Neural cell (in vitro differentiated cells): ENCODE results near the genes IFNAR2 and ITSN1.

- RAMPAGE, long total RNA, result no peak
These were observed 120.9 kb upstream of the KRTAP19-8 start for GRCh38 chr21:31159131-31159636.

GRCh38 chr21:31174031-31174804, 135.9 kb upstream of the KRTAP19-8 start:
- RAMPAGE, long total RNA, result no peak

DNA sequence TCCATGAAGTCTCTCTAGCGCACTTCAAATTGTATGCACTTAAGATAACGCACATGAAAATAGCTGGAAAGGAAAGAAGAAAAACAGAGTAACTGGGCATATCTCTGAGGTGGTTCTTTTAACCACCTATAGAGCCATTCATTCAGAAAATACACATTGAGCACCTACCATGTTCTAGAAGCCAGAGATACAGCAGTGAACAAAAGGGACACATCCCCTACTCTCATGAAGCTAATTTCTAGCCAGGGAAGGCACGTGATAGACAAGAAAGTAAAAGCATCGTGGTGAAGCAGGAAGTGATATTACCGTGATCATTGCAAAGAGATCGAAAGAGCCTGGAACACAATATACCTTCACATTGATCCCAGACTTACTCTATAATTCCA, 76.0 kb downstream of the TIAM1 start:
- RAMPAGE, long total RNA, result no peak

DNA sequence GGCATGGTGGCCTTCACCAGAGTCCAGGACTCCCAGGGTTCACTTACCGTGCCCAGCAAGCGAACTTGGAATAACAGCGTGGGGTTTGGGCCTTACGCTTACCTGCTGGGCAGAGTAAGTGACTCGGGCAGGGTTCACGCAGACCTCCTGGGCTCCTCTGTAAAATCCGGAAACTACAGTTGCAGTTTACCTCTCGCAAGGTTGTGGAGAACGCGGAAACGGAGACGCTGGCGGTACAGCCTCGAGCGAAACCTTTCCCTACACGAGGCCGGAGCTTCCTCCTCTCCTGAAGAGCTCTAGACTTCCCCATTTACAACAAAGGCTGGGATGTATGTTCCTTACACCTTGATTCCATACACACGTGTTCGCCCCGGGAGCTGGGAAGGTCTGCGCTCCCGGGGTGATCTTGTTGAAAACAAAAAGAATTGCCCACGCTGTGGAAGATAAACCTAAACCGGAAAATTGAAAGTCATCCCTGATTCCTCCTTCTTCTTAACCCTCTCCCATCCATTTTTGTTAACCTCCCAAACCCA, 99.6 kb upstream of the SOD1 start:
- RAMPAGE, long total RNA, result no peak

DNA sequence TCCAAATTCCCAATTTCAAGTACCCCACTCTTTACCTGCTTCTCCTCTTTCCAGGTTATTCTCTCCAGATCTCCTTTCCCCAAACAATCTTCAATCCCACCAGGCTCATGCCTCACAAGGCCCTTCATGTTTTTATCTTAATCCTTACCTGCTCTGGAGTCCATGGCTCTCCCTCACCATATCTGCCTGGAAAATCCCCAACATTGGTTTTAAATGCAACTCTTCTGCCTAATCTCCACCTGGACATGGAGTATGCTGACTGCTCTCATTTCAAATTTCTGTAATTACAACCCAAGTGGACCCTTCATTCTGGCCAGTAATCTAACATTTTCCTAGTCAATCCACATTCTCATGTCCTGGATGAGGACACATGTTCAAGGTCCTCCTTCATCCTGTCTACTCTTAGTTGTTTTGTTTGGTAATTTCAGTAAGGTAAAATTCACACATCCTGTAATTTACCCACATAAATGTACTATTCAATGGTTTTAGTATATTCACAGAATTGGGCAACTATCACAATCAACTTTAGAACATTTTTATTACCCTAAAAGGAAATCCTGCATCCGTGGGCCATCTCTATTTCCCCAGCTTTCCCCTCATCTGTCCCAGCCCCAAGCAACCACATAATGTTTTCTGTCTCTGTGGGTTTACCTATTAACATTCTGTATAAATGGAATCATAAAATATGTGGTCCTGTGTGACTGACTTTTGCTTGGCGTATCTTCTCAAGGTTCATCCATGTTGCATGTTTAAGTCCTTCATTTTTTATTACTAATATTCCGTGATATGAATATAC, 17.0 kb downstream of the SOD1 start:
- RAMPAGE, long total RNA, result no peak

DNA sequence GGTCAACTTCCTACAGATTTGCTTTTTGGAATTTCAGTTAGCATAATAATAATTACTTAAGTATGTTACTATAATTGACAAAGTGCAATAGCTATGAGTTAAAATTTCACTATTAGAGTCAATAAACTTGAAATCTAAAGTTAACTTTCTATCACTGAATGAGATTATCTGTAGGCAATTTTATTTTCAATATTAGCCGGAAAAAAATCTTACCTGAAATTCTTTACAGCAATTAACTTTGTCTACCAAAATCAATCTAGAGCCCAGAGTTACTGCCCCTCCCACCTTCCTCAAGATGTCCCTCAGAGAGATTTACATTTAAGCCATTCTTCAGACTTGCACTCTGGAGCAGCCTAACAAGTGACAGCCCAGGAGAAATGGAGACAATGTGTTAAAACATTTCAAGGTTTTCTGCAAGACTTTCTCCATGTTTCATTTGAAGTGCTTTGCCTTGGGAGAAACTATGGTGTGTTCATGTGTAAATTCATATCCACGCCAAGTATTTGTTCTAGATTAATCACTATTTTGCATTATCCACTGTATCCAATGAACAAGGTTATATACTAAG, 20.4 kb downstream of the SOD1 start:
- RAMPAGE, long total RNA, result no peak

GRCh38 chr21:32329877-32330418, 31.3 kb downstream of the MRAP start:
- RAMPAGE, long total RNA, result no peak

DNA sequence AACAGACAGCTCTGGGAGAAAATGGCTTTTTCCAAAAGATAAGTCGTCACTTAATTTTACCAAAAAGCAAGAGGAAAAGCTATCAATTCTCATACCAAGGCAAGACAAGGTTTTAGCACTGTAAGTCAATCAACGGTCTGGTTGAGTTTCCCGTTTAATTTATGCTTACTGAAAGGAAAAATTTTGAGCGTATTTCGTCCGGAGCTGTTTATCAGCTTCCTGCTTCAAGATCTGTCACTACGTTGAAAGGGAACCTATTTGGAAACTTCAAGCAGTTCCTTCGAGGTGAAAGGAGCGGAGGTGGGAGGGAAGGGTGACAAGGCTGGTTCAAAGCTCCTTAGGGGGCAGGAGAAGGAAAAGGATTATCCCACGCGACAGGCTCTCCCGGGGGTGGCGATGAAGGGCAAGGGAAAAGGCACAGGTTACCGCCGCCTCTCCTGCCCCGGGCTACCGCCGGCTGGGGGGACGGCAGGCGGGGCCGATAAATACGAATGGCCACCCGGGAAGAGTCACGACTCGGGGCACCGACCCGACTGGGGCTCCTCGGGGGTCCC, 700 bp downstream of the SYNJ1 start:
- RAMPAGE, long total RNA, result no peak

DNA sequence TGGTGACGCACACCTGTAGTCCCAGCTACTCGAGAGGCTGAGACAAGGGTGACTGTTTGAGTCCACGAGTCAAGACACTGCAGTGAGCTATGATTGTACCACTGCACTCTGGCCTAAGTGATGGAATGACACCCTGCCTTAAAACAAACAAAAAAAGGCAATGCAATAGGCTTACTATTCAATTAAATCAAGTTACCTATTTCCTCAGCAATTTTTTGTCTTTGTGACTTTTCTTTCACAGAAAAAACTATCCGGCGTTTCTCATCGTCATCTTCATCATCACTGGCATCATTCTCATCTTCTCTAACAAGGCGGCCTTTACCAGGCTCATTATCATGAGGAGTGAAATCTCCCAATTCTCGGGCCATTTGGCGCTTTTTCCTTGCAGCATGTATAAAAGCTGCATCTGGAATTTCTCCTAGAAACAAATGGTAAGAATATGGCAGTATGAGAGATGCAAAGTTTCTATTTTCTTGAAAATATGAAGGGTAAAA, 9.6 kb downstream of the PAXBP1 start:
- RAMPAGE, long total RNA, result no peak

DNA sequence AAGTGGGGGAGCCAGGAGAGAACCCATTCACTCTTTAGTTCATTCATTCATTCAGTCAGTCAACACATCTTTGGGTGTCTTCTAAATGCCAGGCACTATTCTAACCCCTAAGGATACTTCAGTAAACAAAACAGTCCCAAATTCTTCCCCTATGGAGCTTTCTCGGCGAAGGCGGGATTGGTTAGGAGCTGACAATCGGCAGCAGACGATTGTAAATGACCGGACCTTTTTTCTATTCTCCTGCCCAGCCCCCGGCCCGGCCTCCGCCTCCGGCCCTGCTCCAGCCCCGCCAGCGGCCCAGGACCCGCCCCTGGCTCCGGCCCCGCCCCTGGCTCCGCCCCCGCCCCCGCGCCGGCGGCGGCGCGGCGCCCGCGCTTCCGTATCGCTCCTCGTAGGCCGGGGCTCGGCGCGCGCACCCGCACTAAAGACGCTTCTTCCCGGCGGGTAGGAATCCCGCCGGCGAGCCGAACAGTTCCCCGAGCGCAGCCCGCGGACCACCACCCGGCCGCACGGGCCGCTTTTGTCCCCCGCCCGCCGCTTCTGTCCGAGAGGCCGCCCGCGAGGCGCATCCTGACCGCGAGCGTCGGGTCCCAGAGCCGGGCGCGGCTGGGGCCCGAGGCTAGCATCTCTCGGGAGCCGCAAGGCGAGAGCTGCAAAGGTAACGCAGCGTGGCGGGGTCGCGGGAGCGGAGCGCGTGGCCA, at the start of gene IFNAR2:
IFNAR2 (plus strand) TSS at position 380 of the 701 bp plus-strand sequence.
- RAMPAGE, long total RNA, result no peak

DNA sequence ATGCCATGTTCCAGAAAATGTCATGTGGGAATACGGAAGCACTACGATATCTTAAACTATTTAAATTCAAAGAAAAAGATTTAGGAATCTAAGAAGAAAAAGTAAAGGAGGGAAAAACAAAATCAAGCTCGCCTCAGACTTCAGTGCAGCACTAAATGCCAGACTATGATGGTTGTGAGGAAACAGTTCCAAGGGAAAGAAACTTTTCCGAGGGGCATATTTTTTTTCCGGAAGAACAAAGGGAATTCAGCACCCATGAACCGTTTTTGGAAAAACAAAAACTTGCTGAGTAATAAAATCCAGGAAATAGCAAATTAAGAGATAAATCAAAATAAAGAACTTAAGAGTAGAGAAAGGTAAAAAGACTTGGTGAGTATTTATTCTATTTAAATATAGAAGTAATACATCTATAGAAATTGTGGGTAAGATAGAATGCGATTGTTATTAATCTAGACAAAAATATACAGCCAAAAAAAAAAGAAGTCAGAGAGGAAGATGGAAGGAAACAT, 3.8 kb downstream of the IFNAR2 start:
- RAMPAGE, long total RNA, result no peak

DNA sequence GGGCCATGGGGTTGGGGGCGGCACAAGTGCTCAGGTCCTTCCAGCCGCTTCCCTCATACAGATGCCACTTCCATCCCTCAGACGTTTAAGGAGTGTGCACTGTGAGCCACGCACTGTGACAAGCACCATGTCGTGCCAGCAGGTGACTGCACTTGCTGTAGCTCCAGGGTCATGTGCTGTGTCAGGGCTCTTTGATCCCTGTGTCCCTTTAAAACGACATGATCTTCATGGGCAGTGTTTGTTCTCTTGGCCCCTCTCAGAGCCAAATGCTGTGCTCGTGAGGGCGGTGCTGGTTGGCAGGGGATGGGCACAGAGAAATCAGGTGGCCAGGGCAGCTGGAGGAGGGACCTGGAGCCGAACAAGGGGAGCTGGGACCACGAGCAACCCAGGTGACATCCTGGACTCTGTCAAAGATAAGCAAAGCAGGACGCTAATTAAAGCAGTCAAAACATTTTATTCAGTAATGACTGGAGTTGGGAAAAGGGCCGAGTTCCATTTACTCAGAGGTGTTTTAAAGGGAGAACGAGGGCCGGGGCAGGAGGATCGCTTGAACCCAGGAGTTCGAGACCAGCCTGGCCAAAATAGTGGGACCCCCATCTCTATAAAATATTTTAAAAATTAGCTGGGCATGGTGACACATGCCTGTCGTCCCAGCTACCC, 20.0 kb downstream of the IL10RB start:
- RAMPAGE, long total RNA, result no peak

- RAMPAGE, long total RNA, result no peak
These were observed 23.8 kb upstream of the IFNAR1 start for GRCh38 chr21:33300748-33301611.

- RAMPAGE, long total RNA, result no peak
These were observed 38.9 kb upstream of the IFNGR2 start for GRCh38 chr21:33364181-33364799.

GRCh38 chr21:33431961-33432581, 28.9 kb downstream of the IFNGR2 start:
- RAMPAGE, long total RNA, result no peak

GRCh38 chr21:33541311-33541802, 560 bp downstream of the GART start:
- RAMPAGE, long total RNA, result no peak

- RAMPAGE, long total RNA, result start-site peak on the plus strand at chr21:33642484-33642701, 2,031 and 934 reads in 2 replicates
These were observed at the start of gene ITSN1 for GRCh38 chr21:33642077-33643094. TSS of gene ITSN1 (plus strand) at chr21:33642501.

DNA sequence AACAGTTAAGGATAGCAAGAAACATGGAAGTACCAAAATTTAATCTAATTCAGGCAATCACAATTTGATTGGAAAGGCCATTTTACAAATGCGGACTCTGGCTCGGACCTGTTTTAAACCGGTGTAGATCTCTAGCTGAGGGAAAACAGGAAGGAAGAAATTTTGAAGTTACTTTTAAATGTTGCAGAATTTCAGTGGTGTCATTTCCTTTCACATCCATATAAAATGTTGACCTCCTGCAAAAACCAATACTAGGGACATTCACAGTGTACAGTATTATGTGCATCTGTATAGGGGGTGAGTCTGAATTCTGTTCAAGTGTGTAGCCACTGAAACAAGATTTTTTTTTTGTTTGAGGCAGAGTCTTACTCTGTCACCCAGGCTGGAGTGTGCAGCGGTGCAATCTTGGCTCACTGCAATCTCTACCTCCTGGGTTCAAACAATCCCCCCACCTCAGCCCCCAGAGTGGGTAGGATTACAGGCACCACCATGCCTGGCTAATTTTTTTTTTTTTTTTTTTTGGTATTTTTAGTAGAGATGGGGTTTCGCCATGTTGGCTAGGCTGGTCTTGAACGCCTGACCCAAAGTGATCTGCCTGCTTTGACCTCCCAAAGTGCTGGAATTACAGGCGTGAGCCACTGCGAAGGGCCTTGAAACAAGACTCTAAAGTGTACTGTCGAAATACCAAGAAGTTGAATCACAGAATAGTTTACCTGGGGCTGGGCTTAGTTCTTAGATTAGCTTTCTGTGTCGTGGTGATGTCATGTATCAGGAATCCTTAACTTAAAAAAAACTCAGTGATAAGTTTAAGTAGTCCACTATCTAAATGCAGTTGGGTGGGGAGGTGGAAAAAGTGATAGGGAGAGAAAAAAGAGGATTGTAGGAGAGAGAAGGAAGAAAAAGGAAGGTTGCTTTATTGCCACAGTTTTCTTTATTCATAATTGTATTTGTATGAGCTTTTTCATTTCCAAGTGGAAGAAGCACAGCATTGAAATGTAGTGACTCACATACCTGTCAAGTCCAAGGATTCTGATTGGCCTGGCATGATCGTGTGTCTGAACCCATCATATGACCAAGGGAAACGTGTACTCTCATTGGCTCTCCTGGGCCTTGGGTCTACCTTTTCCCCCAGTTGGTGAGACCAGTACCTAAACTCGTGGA, 13.2 kb downstream of the ITSN1 start:
- RAMPAGE, long total RNA, result no peak

- RAMPAGE, long total RNA, result no peak
These were observed 132.4 kb downstream of the ITSN1 start for GRCh38 chr21:33774562-33775225.

GRCh38 chr21:33801518-33802135, 114.0 kb downstream of the ATP5PO start:
- RAMPAGE, long total RNA, result no peak